AG04450 (cell line): Measurements from ENCODE around the genes BMP2 and MKKS.

DNA sequence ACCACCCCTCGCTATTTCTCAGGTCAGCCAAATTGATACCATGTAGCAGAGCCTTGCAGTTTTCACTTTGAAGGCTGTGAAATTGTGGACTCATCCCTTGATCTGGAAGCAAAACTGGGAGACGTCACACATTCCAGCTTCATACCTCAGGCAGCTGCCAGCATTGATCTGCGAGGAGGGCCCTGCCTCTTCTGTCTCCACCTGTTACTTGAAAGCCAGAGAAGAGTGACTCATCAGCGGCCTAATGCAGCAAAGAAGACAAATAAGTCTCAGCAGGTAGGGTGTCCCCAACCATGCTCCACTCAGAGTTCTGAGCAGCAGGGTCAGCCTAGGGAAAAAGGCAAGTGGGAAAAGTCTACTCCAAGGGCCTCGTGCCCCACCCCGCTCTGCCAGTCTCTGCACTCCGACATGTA is 69.4 kb upstream of the BMP2 start:
- CAGE, long polyA plus RNA = no peak
- RRBS = no CpG with 5 or more reads among the region's 7 CpGs

DNA sequence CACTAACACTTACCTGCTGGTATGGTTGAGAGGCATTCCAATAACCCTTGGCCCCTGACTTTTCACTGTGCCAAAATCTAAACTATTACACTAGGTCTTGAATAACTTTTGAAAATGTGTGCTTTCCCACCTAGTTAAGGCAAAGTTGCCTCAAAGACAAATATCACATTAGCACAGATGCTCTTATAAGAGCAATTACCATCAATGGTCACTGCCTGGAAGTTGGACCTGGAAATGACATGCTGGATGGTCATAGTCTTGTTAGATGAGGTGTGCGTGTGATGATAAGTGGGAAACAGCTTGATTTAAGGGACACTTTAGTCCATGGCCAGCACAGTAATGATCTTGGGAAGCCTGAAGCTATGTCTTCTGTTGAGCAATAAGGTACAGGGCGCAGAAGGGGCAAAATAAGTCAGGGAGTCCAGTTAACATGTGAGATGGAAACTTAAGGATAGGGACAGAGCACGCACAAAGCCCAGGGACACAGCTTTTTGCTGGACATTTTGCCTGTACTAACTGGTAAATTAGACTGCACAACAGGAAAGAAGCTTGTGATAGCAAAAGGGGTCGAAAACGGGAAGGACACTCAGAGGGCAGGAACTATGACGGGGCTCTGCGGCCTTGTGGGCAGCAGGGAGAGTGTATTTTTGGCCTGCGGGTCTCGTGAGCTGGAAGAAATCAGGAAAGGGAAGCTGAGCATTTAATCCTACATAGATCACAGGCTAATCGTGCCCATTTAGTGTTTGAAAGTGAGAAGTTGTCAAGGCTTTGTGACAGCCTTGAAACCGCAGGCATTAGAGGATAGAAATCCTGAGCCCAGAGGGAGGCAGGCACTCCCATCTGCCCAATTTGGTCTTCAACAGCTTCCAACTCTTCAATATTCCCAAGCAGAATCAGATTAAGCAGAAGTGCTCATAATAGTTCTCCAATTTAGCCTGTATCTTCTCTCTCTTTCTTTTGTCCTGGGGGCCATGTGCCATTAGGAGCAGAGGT is 66.7 kb upstream of the BMP2 start:
- CAGE, long polyA plus RNA = no peak
- RRBS = no CpG with 5 or more reads among the region's 11 CpGs

- CAGE, long polyA plus RNA = no peak
- RRBS = no CpG with 5 or more reads among the region's 1 CpG
Measured at GRCh38 chr20:6703472-6704151, 63.9 kb upstream of the BMP2 start.

DNA sequence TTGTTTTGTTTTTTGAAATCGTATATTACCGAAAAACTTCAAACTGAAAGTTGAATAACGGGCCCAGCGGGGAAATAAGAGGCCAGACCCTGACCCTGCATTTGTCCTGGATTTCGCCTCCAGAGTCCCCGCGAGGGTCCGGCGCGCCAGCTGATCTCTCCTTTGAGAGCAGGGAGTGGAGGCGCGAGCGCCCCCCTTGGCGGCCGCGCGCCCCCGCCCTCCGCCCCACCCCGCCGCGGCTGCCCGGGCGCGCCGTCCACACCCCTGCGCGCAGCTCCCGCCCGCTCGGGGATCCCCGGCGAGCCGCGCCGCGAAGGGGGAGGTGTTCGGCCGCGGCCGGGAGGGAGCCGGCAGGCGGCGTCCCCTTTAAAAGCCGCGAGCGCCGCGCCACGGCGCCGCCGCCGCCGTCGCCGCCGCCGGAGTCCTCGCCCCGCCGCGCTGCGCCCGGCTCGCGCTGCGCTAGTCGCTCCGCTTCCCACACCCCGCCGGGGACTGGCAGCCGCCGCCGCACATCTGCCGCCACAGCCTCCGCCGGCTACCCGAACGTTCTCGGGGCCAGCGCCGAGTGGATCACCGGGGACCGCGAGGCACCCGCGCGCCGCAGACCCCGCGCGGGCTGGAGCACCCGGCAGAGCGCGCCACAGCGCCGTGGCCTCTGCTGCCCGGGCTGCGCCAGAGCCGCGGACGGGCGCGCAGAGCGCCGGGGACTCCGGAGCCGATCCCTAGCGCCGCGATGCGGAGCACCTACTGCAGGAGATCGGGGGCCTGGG is at the start of gene BMP2:
Gene BMP2, plus strand, starts transcription at position 395 of the 770 bp plus-strand sequence.
- CAGE, long polyA plus RNA = no peak
- RRBS = 2% methylated on average over 83 of the region's 114 CpGs

DNA sequence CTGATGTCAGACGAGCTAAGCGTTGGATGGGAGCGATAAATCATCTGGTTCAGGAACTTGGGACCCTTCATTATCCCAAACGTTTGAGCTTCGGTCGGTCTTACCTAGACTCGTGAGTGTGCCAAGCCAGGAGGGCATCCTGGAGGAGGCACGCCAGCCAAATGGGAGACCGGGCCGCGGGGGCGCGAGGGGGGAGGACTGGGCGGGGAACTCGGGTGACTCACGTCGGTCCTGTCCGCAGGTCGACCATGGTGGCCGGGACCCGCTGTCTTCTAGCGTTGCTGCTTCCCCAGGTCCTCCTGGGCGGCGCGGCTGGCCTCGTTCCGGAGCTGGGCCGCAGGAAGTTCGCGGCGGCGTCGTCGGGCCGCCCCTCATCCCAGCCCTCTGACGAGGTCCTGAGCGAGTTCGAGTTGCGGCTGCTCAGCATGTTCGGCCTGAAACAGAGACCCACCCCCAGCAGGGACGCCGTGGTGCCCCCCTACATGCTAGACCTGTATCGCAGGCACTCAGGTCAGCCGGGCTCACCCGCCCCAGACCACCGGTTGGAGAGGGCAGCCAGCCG is 2.5 kb downstream of the BMP2 start:
- CAGE, long polyA plus RNA = no peak
- RRBS = 3% methylated on average over 18 of the region's 47 CpGs

GRCh38 chr20:7540910-7541332 is 399.3 kb downstream of the HAO1 start:
- CAGE, long polyA plus RNA = no peak
- RRBS = no CpG with 5 or more reads among the region's 2 CpGs

DNA sequence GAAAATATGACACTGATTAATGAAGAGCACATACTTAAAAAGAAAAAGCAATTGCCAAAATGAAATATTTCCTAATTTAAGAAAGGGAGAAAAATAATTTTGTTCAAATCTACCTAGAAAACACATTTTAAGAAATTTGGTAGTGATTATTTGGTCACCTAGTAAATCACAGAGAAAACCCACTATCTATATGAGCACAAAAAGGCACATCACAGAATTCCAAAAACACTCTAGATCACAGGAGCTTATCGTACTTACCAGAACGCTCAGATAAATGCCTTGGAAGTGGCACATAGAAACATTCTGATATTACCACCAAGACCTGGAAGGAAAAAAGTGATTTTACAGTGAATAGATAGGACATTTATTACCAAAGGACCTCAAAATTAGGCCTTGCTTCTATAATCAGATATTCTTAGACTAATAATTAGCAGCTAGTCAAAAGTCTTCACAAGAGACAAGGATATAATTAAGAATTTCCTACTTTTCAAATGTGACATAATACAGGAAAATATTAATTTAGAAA is 36.0 kb downstream of the TMX4 start:
- CAGE, long polyA plus RNA = no peak
- RRBS = no CpG with 5 or more reads among the region's 2 CpGs

DNA sequence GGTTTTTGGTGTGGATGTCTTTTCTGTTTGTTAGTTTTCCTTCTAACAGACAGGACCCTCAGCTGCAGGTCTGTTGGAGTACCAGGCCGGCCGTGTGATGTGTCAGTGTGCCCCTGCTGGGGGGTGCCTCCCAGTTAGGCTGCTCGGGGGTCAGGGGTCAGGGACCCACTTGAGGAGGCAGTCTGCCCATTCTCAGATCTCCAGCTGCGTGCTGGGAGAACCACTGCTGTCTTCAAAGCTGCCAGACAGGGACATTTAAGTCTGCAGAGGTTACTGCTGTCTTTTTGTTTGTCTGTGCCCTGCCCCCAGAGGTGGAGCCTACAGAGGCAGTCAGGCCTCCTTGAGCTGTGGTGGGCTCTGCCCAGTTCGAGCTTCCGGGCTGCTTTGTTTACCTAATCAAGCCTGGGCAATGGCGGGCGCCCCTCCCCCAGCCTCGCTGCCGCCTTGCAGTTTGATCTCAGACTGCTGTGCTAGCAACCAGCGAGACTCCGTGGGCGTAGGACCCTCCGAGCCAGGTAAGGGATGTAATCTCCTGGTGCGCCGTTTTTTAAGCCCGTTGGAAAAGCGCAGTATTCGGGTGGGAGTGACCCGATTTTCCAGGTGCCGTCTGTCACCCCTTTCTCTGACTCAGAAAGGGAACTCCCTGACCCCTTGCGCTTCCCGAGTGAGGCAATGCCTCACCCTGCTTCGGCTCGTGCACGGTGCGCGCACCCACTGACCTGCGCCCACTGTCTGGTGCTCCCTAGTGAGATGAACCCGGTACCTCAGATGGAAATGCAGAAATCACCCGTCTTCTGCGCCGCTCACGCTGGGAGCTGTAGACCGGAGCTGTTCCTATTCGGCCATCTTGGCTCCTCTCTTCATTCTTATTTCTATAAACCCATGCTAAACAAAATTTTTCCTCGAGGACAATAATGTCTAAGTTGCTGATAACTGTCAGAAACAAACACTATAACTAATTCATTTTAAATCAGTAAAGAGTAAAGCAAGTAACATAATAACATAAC is 17.7 kb upstream of the PLCB1 start:
- CAGE, long polyA plus RNA = no peak
- RRBS = no CpG with 5 or more reads among the region's 37 CpGs

DNA sequence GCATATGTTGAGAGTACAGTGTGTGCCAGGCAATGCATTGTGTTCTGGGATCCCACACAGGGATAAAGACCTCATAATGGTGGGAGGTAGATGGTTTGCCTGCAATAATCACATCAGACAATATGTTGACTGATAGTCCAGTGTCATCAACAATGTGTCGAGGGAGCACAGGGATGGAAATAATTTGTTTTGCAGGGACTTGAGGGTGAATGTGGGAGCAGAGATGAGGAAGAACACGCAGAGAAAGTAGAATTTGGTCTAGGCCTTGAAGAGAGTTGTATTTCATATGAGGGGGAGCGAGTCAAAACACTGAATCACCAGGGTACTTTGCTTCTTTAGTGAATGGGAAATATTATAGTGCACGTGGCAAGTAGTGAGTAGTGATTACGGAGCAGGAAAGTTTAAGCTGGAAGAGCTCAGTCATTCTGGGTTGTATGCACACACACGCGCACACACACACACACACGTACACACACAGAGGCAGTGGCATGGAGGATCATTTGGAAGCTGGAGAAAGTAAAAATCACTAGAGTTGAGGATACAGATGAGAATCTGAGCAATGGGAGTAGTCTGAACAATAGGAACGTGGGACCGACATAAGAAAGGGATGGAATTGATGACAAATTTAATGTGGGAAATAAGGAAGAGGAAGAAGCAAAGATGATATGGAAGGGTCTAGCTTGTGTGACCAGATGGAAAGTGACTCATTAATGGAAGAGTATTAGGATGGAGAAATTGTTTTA is 70.8 kb downstream of the PLCB1 start:
- CAGE, long polyA plus RNA = no peak
- RRBS = no CpG with 5 or more reads among the region's 10 CpGs

DNA sequence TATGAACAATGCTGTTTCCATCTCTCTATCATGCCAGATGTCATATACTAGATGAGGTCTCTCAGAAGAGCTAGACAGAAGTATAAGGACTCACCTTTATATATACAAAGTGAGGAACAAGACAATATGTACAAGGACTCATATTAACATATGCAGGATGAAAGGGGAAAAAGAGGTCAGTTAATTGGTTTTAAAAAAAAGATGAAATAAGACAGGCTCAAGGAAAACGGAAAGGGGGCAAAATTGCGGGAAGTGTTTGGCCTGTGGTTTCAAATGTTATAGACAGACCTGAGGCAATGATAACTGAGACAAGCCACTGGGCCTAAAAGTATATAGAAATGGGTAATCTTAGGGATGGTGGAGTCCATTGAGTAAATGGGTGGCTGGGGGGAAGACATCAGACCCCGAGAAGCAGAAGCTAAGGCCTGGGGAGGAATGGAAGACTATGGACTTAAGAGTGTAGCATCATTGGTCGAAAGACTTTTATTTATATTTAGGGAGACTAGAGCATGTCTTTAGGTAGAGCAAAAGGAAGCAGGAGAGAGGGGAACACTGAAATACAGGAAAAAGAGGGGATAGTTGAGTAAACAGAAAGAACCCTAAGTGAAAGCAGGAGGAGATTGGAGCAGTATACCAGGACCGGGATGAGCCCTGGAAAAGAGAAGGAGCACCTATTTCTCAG is 106.6 kb downstream of the PLCB1 start:
- CAGE, long polyA plus RNA = no peak
- RRBS = no CpG with 5 or more reads among the region's 5 CpGs

- CAGE, long polyA plus RNA = no peak
- RRBS = no CpG with 5 or more reads among the region's 4 CpGs
Measured at GRCh38 chr20:8717514-8717916, 351.4 kb upstream of the PLCB4 start.

DNA sequence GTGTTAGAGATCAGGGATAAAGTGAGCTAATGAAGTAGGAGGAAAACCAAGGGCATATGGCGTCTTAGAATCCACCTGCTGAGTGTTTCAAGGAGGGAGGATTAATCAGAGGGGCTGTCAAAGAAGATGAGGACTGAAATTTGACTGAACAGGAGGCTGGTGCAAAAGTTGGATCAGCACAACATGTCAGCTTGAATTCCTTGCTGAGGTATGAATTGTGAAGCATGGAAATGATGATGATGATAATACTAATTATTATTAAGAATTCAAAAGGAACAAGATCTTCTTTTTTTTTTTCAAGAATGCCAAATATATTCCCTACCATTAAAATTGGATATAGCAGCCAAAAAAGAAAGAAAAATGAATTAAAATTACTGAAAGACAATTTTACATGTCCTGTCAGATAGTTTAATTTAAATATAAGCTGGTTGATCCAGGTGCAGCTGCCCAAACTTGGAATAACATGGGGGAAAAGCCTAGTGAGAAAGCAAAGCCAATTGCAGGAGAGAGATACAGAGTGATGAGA is 39.5 kb downstream of the PLCB4 start:
- CAGE, long polyA plus RNA = no peak
- RRBS = no CpG with 5 or more reads among the region's 1 CpG

DNA sequence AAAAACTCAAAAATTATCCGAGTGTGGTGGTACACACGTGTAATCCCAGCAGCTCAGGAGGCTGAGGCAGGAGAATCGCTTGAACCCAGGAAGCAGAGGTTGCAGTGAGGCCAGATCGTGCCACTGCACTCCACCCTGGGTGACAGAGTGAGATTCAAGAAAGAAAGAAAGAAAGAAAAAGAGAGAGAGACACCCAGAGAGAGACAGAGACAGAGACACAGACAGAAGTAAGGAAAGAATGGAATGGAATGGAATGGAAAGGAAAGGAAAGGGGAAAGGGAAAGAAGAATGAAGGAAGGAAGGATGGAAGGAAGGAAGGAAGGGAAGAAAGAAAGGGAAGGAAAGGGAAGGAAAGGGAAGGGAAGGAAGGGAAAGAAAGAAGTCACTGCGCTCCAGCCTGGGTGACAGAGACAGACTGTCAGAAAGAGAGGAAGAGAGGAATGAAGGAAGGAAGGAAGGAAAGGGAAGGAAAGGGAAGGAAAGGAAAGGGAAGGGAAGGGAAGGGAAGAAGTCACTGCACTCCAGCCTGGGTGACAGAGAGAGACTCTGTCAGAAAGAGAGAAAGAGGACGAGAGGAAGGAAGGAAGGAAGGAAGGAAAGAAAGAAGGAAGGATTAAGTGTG is 221.4 kb upstream of the LAMP5 start:
- CAGE, long polyA plus RNA = no peak
- RRBS = no CpG with 5 or more reads among the region's 6 CpGs

DNA sequence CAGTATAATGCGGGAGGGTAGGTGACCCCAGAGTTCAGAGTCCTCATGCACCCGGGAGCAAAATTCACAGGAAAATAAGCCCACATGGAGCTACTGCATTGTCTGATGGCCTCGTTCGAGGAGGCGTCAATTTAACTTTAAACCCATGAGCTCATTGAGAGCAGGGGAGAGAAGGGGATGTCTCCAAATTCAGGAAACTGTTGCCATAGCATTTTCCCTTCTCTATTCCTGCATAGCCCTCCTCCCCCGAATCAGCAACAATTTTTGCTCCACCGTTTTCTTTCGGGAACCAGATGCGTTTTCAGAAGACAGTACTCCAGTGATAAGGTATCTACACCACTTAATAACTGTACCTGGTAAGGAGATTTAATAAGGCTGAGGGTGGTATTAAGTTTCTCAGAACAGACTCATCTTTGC is 315 bp upstream of the LAMP5 start:
- CAGE, long polyA plus RNA = no peak
- RRBS = no CpG with 5 or more reads among the region's 9 CpGs

GRCh38 chr20:9538176-9538731 is 23.9 kb downstream of the LAMP5 start:
- CAGE, long polyA plus RNA = no peak
- RRBS = no CpG with 5 or more reads among the region's 6 CpGs

- CAGE, long polyA plus RNA = no peak
- RRBS = no CpG with 5 or more reads among the region's 7 CpGs
Measured at GRCh38 chr20:10370103-10370812, 63.8 kb downstream of the MKKS start.

DNA sequence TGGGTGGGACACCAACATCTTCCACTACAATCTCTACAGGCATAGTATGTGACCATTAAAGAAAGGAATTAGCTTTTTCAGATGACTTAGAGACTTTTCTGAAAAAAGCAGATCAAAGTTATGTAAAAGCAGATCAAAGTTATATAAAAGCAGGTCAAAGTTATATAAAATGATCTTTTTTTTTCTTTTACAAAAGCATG is 36.4 kb downstream of the MKKS start:
- CAGE, long polyA plus RNA = no peak

- CAGE, long polyA plus RNA = no peak
- RRBS = no CpG with 5 or more reads among the region's 5 CpGs
Measured at GRCh38 chr20:10419570-10419987, 14.4 kb downstream of the MKKS start.

DNA sequence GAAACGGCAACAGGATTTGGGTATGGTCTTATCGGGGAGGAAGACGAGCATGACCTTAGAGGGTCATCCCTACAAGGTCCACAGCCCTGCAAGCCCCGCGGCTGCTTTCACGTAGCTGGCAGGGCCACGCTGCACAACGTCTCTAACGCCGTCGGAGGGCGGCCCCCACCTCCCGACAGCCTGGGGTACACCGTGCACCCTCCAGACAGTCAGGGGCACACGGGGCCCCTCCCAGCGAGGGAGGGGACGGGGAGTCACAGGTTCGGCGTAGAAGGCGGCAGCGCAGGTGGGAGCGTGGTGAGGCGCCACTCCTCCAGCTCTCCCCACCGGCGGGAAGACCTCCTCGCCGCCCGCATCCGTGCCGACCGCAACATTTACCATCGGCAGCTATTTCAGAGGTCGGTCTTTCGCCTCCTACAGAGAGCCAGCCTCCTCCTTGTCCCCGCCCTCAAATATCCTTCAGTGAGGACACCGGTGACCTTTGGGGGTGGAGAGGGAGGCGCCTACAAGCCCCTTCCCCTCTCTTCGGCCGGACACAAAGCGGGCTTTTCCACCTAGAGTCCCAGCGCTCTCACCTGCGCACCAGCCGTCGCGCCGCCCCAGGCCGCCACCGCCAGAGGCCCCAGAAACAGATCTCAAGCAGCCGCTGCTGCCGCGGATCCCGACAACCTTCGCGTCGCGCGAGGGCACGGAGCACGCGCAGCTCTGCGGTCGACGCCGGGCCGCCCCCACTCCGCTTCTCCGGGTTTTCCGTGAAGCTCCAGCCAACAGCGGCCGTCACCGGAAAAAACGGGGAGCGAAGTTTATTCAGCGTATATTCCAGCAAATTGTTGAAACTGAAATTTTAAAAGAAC is at the start of gene MKKS:
Gene MKKS, minus strand, starts transcription at position 690 of the 854 bp plus-strand sequence.
- CAGE, long polyA plus RNA = no peak
- RRBS = 2% methylated on average over 4 of the region's 74 CpGs

- CAGE, long polyA plus RNA = no peak
- RRBS = no CpG with 5 or more reads among the region's 5 CpGs
Measured at GRCh38 chr20:10555918-10556479, 117.8 kb downstream of the JAG1 start.